Measurements from ENCODE around the genes USP11 and FTSJ1.

GRCh38 chrX:45774738-45775548 is 574.3 kb upstream of the DIPK2B start:
- RRBS: no CpG with 5 or more reads among the region's 7 CpGs

GRCh38 chrX:45803316-45803949 is 602.8 kb upstream of the DIPK2B start:
- RRBS: no CpG with 5 or more reads among the region's 4 CpGs

GRCh38 chrX:46317603-46317858 is 129.6 kb upstream of the KRBOX4 start:
- RRBS: no CpG with 5 or more reads among the region's 3 CpGs

DNA sequence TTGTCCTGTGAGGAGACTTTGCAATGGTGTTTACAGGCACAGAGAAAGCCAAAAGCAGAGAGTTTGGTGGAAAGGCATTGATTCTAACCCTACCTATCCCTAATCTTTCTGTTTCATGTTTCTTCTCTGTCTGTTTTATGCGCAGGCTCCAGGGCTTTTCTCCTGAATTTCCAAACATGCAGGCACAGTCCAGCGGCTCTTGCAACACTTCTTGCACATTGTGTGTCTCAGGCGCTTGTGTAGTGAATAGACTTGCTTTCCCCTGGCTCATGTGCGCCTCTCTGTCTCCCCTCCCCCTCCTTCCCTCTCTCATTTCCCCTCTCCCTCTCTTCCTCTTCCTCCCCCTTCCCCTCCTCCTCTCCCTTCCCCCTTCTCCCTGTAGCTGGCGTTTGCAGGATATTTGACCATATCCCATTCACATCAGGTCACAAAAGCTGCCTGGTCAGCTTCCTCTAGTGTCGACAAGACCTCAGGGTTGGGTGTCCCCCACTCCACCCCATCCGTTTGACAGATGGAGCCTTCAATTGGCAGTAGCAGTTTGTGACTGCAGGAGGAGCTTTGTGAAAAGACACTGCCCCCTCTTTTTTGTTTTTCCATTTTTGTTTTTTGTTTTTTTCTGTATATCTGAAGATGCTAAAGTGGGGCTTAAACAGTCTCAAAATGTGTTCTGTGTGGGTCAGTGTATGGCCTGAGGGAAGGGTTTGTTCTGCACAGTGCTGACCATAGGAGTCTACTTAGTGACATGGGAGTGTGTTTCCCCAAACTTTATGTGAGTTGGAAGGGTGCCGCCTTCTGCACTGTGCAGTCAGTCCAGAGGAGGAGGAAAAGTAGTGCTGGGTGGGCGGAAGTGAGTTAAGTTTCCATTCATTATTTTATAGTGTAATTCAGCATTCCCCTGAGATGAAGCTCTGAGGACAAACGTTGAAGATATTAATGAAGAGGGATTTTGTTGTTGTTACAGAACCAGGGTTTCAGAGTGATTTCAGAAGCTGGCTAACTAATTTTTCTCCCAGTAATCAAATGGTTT is 2.6 kb downstream of the CHST7 start:
- RRBS: no CpG with 5 or more reads among the region's 10 CpGs

- RRBS: no CpG with 5 or more reads among the region's 8 CpGs
These were observed 27.8 kb downstream of the CHST7 start for GRCh38 chrX:46600990-46602161.

GRCh38 chrX:46649320-46650129 is 76.0 kb downstream of the CHST7 start:
- RRBS: no CpG with 5 or more reads among the region's 6 CpGs

GRCh38 chrX:46965246-46965833 is 53.1 kb downstream of the JADE3 start:
- RRBS: no CpG with 5 or more reads among the region's 1 CpG

DNA sequence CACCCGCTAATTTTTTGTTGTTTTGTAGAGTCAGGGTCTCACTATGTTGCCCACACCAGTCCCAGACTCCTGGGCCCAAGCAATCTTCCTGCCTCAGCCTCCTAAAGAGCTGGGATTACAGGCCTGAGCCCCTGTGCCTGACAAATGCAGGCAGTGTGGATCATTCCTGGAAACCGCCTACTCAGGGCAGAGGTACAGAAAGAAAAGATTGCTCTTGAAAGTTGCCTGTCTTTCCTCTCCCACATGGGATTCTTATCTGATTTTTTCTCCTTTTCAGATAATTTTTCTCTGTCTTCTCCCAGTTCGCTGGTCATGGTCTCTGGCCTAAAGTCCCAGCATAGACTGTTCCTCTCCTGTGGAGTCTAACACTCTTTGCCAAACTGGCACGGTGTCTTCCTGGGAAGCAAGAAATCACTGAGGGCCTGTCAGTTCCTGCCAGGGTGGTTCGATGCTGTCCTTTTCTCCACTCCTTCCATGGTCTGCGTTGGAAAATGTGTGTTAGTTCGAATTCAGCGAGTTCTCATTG is 1.9 kb downstream of the RGN start:
- RRBS: no CpG with 5 or more reads among the region's 8 CpGs

DNA sequence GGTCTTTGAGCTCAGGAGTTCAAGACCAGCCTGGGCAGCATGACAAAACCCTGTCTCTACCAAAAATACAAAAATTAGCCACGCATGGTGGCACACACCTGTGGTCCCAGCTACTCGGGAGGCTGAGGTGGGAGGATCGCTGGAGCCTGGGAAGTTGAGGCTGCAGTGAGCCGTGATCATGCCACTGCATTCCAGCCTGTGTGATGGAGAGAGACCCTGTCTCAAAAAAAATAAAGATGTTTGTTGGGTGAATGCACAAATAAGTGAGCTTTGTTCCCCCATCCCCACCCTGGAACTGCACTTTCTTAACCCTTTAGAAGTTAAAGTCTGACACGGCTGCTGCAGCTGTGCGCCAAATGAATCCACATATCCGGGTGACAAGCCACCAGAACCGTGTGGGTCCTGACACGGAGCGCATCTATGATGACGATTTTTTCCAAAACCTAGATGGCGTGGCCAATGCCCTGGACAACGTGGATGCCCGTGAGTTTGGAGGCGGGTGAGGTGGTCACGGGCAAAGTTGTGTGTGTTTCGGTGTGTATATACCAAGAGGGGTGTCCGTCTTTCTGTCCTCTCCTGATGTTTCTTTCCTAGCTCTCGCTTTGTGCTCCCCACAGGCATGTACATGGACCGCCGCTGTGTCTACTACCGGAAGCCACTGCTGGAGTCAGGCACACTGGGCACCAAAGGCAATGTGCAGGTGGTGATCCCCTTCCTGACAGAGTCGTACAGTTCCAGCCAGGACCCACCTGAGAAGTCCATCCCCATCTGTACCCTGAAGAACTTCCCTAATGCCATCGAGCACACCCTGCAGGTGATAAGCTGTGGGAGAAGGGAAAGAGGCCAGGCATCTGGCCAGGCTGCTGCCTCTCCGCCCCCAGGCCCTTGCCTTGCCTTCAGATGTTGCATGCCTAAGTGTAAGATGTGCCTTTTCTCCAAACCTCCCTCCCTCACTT is 12.3 kb downstream of the UBA1 start:
- RRBS: no CpG with 5 or more reads among the region's 25 CpGs

GRCh38 chrX:47232078-47232501 is 719 bp upstream of the USP11 start:
- RRBS: no CpG with 5 or more reads among the region's 5 CpGs

- RRBS: no CpG with 5 or more reads among the region's 31 CpGs
These were observed at the start of gene USP11 for GRCh38 chrX:47232797-47233201. USP11 (plus strand) TSS chrX:47233009.

DNA sequence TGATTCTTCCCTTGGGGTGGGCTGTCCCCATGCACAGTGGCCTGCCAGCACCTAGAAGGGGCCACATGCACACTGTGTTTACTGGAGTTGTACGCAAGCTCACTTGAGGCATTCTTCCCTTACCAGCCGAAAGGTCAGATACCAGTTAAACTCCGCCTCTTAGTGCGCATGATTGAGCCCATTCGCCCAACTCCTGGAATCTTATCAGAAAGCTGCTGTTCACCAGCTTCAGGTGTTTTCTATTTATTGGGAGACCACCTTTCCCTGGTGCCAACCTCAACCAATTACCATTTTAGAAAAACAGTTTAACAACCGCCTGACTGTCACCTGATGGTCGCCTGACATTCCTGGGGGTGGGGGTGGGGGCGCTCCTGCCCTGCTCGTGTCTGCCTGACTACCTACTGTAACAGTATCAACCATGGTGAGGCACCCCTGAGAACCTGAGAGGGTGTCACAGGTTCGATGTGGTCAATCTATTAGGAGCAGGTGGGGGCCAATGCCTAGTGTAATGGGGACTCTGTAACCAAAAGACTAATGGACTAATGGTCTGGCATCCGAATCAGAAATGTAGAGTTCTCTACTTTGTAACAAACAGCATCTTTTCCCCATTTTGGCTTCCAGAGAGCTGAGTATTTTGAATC is 58.4 kb upstream of the ZNF157 start:
- RRBS: no CpG with 5 or more reads among the region's 11 CpGs

GRCh38 chrX:47481805-47482376 is 1.1 kb downstream of the ZNF41 start:
- RRBS: no CpG with 5 or more reads among the region's 6 CpGs

DNA sequence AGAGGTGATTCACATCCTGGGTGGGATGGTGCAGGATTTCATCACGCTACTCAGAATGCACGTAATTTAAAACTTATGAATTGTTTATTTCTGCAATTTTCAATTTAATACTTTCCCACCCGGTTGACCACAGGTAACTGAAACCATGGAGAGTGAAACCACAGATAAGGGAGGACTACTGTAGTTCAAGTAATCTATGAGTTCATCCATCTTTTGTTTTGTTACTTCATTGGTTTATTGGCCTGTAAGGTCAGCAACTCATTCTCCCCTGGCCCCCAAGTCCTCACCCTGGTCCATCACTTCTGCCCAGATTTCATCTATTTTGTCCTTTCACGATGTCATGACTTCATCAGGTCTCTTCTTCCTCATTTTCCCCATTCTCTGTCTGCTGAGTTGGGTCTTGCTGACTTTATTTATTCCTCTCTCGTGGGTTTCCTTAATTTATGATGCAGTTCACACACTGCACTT is 3.0 kb downstream of the ARAF start:
- RRBS: no CpG with 5 or more reads among the region's 5 CpGs

DNA sequence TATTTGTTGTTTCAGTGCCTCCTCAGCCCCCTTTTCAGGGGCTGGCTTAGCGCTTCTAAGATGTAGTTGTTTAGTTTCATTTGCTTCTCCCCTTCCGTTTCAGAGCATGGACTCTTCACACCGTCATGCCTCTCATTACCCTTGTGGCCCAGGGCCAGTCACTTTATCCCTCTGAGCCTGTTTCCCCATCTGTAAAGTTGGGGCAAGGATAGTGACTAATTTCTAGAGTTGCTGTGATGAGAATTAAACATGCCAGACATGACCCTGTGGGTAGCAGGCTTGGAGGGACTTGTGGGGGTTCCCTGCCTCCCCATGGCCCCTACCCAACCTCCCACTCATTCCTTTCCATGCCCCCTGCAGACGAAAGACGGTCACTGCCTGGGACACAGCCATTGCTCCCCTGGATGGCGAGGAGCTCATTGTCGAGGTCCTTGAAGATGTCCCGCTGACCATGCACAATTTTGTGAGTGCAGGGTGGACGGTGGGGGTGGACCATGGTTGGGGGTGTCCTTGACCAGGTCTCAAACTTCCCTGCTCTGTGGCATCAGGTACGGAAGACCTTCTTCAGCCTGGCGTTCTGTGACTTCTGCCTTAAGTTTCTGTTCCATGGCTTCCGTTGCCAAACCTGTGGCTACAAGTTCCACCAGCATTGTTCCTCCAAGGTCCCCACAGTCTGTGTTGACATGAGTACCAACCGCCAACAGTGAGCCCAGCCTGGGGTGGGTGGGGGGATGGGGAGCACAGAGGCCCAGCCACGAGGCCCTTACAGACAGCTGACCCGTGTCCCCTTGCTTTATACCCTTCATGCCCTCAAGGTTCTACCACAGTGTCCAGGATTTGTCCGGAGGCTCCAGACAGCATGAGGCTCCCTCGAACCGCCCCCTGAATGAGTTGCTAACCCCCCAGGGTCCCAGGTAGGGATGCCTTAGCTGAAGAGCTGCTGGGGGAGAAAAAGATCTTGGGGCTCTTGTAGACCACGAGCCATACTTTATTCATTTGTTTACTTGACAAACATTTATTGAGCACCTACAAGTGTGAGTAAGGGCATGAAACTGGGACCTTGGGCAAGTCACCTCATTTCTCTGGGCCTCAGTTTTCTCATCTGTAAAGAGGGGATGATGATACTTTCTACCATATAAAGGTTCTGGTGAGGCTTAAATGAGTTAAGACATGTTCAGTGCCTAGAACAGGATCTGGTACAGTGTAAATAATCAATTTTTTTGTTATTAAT is 3.8 kb downstream of the ARAF start:
- RRBS: no CpG with 5 or more reads among the region's 19 CpGs

DNA sequence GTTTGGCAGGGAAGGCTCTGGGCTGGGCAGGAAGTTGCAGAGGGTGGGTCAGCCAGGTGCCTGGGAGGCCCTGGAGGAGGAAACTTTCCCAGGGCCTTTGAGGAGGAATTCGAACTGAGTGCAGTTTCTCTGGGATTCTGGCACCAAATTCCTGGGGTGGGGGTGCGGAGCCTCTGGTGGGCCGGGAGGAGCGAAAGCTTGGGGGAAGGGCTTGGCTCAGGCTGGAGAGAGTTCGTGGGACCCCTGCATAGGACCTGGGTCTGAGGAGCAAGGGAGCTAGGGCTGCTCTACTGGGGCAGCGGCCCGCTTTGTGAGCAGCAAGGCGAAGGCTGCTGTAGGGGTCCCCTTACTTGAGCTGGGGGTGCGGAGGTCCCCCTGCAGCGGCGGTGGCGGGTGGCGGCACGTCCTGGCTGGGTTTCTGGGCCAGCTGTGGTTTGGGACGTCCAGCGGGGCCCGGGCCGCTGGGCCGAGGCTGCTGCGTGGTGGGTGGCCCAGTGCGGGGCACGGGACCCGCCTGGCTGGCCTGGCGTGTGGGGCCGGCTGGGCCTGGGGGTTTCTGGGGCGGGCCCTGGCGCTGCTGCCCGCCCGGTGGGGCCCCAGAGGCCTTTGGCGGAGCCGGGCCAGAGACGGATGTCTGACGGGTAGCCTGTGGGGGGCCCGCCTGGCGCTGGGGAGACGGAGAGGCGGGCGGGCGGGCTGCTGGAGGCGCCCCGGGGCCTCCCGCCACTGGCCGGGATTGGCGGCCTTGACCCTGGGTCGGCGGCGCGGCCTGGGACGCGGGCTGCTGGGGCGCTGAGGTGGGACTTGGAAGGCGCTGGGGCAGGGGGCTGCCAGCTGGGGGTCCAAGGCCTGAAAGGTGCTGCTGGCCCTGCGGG is 8.3 kb upstream of the TIMP1 start:
- RRBS: 28% methylated on average over 20 of the region's 53 CpGs

DNA sequence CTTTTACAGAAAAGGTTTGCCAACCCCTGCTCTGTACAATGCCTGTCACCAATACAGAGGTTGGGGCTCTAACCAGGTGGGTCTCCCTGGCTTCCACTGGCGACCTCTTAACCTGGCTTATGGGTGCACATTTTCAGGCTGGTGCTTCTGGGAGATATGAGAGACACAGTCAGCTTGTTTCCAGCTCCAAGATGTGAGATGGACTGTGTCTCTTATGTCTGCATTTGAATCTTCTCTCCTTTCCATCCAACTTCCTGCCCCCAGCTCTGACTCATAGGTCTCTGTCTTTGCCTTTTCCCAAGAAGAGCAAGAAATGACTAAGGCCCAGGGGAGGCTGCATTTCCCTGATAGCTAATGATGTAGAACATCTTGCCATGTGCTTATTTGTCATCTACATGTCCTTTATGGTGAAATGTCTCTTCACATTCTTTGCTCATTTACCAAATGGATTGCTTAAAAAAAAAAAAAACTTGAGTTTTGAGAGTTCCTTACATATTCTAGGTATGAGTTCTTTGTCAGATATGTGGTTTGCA is 3.2 kb upstream of the UXT start:
- RRBS: no CpG with 5 or more reads among the region's 1 CpG

DNA sequence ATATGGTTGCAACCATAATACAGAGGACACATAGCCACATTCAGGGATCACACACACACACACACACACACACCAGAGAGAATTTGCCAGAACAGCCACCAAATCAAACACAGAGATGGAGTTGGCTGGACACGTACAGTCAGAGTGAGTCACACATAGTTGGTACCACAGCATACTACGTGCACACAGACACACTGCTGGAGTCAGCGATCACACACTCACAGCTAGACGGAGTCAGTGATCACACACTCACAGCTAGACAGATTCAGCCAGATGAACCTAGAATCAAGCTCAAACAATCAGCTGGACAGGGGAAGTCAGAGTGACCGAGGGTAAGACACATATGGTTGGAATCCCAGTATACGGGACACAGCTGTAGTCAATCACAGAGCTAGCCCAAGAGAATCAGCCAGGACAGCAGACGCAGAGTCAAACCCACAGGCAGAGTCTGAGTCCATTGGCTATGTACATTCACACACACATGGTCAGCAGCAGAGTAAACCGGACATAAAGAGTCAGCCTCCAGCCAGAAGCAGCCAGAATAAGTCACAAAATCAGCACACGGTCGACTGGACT is 4.7 kb downstream of the SLC38A5 start:
- RRBS: no CpG with 5 or more reads among the region's 10 CpGs

GRCh38 chrX:48468709-48469807 is 1.0 kb downstream of the SLC38A5 start:
- RRBS: no CpG with 5 or more reads among the region's 24 CpGs

GRCh38 chrX:48475975-48476697 is at the start of gene FTSJ1:
FTSJ1 (plus strand) TSS chrX:48476199.
- RRBS: 10% methylated on average over 15 of the region's 66 CpGs

Data from hTERT-HM (cell line).